Aorta (tissue), 1 donor: ENCODE measurements around a stretch of chr12.

DNA sequence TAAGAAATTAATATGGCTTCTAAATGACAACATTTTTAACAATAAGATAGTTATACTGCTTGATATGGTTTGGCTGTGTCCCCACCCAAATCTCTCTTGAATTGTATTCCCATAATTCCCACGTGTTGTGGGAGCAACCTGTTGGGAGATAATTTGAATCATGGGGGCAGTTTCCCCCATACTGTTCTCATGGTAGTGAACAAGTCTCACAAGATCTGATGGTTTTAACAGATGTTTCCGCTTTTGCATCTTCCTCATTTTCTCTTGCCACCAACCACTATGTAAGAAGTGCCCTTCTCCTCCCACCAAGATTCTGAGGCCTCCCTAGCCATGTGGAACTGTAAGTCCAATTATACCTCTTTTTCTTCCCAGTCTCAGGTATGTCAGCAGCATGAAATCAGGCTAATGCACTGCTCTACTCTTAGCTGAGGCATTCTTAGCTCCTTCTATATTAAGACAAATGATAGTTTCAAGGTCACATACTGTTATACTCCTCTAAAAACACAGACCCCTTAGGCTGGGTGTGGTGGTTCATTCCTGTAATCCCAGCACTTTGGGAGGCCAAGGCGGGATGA, 3.7 kb downstream of the SCAF11 start:
- PRO-cap: no peak

DNA sequence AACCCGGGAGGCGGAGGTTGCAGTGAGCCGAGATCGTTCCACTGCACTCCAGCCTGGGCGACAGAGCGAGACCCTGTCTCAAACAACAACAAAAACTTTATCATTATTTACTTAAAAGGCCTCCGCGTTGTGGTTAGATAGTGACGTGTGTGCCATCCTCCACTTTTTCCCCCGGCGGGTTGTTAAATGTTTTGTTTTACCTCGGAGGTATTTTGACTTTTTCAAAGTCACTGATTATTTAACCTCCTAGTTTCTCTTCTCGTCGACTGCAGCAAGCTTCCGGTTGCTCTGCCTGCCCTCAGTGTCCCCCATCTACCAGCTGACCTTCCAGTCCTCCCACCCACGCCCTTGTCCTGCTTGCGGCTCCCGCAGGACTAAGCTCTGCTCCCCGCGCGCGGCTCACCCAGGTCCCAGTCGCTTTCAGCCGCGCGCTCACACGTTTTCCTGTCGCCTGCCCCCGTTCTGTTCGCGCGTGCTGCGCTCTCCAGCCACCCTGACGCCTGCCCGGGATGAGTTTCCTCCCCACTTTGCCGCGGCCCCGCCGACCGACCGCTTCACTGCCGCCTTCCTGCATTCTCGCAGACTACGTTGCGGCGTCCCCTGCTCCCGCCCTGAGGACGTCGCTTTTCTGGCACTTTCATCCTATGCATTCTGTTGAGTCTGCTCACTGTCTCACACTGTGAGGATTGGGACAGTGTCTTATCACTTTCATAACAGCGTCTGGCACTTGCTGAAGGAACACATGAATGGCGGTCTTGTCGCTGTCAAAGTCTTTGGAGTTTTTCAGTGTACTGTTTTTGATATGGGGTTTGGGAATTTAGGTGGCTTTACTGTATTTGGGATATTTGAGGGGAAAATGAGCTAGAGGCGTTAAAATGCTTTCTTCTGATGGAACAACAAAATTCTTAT, 1.4 kb upstream of the SCAF11 start:
- PRO-cap: bidirectional peak, plus-strand start at position 525 of the sequence, minus-strand start at position 578 of the sequence

- PRO-cap: no peak
Observed at GRCh38 chr12:46159972-46160442, 108.8 kb downstream of the SLC38A1 start.

GRCh38 chr12:46185617-46186599, 82.9 kb downstream of the SLC38A1 start:
- PRO-cap: no peak

DNA sequence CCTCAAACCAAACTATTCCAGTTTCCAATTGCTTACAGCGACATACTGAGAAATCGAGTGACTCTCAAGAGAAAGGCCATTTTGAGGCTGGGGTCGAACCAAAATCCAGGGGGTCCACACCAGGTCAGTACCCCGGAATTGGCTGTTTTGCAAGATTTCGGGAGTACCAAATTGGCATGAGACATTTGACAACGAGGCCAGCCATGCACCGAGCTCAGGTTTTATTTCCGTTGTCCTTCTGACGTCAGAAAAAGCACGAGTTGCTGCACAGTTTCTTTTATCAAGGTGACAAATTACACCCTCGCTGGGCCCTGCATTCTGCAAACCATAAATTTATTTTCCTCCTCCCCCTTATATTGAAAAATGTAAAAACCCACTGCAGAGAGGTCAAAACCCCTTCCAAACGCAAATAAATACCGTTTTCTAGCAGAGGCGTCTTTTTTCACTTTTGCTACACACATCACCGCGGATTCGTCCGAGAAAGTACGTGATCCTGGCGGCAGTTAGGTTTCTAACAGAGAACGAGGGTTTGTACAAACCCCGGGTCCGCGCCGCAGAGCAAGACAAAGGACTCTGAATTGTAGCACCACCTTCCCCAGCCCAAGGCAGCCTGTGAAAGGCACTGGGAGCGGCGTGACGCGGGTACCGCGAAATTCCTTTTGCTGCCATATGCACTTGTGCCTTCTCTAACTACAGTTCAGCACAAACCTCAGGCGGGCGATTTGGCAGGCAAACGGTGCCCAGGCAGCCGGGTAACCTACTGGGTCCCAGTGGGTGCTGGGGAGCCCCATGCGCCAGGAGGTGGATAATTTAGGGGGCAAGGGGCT, 1.8 kb downstream of the SLC38A1 start:
- PRO-cap: no peak

DNA sequence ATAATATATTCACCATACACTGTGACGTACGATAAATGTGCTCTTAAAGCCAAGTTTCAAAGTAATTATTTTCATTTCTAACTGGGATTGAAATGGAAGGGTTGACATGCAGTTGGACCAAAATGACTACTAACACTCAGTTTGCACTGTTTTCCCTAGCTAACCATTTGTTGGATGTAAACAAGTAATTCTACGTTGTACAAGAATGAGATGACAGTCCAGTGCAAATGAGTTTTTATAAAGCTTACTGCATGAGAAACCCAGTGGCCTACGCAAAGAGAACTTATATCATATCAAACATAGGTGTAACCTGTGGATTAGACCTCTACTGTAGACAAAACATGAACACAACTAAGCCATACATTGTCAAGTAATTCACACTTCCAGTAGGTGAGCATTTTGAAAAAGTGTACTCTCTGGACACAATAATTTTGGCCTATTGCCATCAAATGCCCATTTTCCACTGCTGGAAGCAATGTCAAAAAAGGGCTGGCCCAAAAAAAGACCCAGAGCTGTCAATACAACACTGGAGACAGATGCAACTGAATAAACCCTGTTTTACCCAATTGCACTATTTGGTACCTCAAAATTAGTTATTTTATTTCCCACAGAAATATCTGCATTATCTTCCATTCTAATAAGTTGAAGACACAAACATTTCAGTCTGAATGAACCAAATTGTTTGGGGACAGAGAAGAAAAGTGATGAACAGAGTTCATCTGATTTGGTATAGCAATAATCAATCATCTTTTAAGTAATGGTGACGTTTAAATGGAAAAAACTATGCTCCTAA, 12.7 kb downstream of the SLC38A2 start:
- PRO-cap: no peak

- PRO-cap: no peak
Observed at GRCh38 chr12:46390374-46390573, 17.7 kb upstream of the SLC38A2 start.

DNA sequence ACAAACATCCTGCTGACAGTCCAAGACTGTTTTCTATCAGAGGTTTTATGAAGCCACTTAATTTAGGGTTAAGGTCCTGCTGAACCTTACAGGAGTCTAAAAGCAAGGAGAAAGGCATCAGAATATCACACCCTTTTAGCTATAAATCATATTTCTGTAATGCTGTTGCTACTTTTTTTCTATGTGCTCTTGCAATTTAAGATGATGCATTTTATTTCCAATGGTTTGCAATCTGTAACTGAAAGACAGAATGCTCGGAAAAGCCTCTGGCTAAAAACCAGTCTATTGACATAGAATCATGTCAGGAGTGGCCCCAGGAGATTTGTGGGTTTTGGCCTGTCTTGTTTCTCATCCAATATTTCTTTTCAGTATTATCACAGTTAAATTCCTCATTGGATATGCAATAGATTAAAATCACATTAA, 18.9 kb upstream of the SLC38A2 start:
- PRO-cap: no peak

DNA sequence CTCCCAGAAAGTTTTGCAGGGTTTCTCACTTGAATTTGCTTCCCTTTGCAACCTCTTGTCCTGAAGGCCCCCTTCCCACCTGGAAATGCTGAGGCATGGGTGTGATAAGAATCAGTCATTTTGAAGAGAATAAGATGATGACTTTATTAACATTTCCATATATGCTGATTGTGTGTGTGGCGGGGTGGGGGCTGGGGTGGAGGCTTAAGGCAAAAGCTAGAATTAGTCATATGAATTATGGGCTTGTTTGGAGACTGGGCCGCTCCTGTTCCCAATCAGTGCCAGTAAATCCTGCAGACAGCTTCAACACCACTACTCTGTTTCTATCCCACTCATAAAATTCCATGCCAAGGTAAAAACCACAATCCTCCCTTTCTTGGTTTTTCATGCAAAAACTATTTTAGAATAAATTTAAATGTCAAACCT, 29.8 kb upstream of the SLC38A2 start:
- PRO-cap: no peak

DNA sequence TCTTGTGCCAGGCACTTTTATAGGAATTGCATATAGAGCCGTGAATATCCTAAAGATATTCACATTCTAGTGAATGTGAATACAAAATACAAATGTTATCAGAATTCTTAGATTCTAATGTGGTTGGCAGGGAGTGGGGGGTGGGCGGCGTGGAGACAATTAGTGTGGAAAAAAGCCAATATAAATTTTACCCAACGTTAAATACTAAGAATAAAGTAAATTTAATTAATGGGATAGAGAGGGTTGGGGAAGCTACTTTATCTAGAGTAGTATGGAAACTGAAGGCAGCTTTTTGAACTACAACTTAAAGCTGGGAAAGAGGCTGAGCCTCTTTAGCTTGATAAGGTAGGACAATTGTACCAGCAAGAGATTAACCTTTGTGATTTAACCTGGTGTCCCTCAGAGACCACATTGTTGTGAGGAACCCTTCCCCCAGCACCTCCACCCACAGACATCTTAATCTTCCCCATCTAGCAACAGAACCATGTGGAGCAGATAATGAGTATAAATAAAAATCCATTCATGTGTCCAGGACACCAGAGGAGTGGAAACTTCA, 33.6 kb upstream of the SLC38A2 start:
- PRO-cap: no peak

- PRO-cap: no peak
Observed at GRCh38 chr12:46413382-46413985, 40.9 kb upstream of the SLC38A2 start.

DNA sequence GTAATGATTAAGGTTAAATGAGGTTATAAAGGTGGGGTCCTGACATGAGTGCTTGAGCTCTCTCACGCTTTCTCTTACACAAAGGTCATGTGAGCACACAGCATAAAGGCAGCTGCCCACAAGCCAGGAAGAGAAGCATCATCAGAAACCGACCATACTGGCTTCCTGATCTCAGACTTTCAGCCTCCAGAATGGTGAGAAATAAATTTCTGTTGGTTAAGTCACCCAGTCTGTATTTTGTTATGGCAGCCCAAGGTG, 97.4 kb upstream of the SLC38A2 start:
- PRO-cap: no peak

DNA sequence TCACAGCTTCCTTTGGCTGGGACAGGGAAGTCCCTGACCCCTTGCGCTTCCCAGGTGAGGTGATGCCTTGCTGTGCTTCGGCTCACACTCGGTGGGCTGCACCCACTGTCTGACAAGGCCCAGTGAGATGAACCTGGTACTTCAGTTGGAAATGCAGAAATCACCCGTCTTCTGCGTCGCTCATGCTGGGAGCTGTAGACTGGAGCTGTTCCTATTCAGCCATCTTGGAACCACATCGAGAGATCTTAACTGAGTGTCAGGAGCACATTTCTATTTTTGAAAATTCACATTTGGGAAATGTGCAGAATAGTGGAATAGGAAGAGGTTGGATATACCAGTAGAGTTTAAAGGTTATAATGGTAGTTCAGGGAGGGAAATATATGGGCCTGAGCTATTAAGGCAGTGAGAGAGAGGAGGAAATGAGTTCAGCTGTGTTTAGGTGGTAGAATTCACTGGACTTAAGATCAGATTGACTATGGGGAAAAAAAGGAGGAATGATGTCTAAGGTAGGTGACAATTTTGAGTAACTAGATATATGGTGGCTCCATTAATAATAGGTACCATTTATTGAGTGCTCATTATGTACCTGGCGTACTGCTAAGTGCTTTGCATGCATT, 173.4 kb upstream of the SLC38A2 start:
- PRO-cap: no peak

DNA sequence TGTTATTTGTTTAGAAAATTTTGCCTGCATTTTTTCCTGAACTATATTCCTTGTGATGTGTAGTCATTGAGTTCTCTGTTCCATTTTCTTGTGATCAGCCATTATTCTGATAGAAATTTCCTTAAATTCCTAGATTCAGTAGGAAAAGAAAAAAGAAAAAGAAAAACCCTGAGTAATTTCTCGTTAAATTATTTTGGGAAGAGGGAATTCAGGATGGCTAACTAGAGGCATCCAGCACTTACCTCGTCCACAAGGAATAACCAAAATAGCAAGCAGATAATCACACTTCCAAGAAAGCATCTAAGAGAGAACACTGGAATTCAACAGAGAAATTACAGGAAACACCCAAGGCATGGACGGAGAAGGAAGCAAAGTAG, 222.7 kb downstream of the SLC38A4 start:
- PRO-cap: no peak

DNA sequence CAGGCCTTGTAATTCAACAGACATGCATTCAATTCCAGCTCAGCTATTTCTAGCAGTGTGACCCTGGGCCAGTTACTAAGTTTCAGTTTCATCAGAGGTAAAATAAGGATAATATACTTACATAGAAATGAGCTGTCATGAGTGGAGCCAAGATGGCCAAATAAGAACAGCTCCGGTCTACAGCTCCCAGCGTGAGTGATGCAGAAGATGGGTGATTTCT, 208.5 kb downstream of the SLC38A4 start:
- PRO-cap: no peak

DNA sequence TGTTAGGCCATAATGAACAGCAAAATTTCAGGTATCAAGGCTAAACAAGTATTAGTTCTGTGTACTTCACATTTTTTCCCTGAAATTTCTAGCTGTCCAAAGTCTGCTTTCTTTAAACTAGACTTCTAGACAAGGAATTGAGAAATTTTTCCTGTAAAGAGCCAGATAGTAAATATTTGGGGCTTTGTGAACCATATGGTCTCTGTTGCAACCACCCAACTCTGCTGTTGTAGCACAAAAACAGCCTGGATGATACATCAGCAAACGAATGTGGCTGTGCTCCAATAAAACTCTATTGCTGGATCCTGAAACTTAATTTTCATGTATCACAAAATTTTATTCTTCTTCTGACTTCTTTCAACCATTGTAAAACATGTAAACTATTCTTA, 95.9 kb upstream of the SLC38A4 start:
- PRO-cap: no peak

DNA sequence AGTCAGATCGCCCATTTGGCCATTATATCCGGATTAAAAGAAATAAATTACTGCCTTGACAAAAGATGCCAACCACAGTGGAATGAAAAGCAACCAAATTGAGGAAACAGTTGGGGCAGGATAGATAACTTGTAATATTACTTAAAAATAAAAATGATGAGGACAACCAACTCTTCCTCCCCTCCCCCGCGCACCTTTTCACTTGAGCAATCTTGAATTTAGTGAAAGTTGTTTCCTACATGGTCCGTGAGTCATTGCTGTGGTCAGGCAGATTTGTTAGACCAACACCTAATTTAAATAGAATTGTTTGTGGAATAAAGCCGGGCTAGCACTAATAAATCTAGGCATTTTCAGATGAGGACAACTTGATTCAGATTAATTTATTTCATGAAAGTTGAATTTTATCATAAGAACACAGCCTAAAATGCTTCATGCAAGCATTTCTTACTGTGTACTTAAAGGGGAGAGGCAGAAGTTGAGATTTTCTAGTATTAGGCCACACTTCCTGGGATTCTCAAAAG, 1.4 kb upstream of the AMIGO2 start:
- PRO-cap: no peak

DNA sequence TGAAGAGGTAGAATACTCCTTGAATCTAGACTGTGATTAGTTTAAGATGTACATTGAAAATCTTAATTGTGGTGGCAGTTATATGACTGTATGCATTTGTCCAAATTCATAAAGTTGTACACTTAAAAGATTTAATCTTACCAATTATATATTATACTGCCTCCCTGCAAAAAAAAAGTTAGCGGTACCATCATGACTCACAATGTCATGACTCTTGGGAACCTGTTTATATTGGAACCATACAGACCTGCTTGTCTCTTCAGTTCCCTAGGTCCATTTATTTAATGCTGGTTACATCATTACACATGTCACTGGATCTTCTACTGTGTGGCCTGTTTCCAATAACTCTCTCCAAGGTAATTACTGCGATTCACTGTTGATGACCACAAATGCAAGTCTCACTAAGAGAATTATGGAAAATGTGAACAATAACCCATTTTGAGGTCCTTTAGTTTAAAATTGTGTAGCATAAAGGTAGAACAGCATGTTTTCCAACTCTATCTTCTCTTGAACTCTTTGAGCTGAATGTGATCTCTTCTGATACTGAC, 264.2 kb upstream of the AMIGO2 start:
- PRO-cap: no peak

DNA sequence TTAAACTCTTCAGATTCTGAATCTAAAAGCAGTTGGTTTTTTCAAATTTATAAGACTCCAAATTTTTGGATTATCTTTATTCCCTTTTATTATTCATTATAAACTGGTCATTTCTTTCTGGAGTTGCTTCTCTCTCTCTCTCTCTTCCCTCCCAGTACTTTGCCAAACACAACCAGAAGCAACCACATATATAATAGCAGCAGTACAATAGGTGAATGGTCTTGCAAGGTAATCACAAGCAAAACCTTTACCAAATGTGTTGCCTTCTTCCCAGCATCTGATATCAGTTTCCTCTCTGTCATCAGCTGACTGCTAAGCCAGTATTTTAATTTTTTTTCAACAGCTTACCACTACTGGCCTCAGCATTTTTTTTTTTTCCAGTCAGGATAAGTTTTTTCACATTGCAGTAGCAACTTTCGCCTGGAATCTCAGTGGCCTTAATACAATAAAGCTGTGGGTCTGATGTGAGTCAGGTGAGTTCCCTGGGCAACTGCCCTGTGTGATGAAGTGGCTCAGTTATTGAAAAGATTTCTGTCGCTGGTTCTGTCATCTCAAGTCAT, 282.4 kb upstream of the AMIGO2 start:
- PRO-cap: no peak

GRCh38 chr12:47393006-47393287, 312.9 kb downstream of the RPAP3 start:
- PRO-cap: no peak